GM19239 (cell line): Measurements from ENCODE around the genes PCDHGB3, PCDHGA12 and ARAP3.

DNA sequence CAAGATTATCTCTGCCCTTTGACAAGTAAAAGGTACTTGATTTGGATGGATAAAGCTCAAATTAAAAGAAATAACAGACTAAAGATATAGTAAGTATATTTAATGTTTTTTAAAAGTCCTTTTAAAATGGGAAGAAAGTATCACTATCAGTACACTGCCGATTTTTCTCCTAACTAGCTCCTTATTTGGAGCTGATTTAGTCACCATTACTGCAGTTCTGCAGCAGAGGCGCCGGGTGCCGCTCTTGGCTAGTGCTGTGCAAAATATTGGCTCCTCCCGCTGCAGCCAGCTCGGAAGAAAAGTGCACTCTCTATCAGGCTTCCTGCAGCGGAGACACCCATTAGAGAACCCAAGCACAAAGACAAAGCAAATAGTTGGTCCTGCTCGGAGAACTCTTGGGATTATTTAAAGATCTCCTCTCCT lies at the start of gene PCDHGB3:
TSS of gene PCDHGB3 (plus strand) at position 304 of the 423 bp plus-strand sequence.
- RRBS = no CpG with 5 or more reads among the region's 8 CpGs

GRCh38 chr5:141430377-141431114 lies at the start of gene PCDHGA12:
PCDHGA12 (plus strand) TSS chr5:141430507.
- RRBS = 12% methylated on average over 4 of the region's 33 CpGs

GRCh38 chr5:141477803-141478710 lies 2.3 kb downstream of the PCDHGC3 start:
- RRBS = 43% methylated on average over 2 of the region's 35 CpGs

DNA sequence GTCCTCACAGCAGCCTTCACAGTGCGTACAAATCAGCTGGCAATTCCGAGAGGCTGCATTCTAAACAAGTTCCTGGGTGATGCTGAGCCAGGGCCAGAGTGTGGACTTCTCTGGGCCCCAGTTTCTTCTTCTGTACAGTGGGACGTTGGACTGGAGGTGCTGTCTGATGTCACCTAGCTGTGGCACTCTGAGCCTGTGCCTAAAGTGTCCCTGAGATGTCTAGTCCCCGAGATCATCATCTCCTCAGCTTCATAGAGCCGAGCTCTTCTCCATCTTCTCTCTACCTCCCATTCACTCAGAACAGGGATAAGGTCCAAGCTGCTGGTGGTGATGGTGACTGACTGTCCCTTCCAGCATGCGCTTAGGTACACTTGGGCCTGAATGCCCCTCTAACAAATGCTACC lies 20.7 kb downstream of the PCDHGC5 start:
- RRBS = no CpG with 5 or more reads among the region's 6 CpGs

- RRBS = no CpG with 5 or more reads among the region's 4 CpGs
Measured at GRCh38 chr5:141529495-141529810, 40.6 kb downstream of the PCDHGC5 start.

DNA sequence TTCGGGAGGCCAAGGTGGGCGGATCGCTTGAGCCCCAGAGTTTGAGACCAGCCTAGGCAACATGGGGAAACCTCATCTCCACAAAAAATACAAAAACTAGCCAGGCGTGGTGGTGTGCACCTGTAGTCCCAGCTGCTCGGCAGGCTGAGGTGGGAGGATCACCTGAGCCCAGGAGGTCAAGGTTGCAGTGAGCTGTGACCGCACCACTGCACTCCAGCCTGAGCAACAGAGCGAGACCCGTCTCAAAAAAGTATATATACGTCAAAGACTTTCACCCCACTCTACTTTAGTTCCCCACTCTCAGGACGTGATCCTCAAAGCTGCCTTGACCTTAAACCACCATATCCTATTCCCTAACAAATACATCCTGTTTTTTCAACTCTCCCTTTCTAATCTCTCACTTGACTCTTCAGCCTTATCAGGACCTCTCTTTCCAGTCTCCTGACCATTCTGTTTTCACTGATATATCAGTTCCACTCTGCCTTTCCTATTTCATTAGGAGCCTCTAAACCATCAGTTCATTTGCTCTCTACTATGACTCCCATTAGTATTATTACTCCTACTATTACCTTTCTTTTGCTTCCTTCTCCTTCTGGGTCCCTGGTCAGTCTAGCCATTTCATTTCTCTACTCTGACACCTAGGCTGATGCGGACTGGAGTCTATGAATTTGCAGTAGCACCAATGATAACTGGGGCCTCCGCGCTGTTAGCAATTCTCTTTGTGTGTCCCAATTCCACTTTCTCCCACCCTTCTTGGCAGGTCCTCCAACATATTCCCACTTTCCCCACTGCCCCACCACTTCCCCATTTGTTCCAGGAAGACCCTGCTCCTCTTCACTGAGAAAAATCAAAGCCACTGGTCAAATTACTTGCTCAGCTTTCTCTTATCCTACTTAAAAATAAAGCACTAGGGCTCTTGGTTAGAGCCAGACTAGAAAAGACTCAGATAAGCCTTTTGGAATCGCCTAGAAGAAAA lies 41.2 kb downstream of the PCDHGC5 start:
- RRBS = no CpG with 5 or more reads among the region's 14 CpGs

DNA sequence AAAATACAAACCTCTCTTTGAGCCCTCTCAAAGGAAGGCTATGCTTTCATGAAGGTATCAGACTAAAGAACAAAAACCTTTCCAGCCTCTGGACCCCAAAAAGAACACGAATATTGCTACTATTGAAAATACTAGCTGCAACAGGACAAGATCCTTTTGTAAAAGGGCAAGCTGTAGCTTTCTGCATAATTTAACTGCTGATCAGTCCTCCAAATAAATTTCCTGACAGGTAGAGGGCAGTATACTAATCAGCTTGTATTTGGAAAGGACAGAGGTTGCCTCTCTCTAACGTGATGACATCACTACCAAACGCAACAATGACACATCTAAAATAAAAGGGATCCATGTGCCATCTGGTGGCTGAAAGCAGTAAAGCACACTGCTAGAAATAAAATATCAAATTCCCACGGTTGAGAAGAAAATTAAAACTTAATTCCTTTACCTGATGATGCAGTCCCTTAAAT lies 54.7 kb downstream of the DIAPH1 start:
- RRBS = no CpG with 5 or more reads among the region's 4 CpGs

- RRBS = no CpG with 5 or more reads among the region's 1 CpG
Measured at GRCh38 chr5:141583159-141583452, 35.7 kb downstream of the DIAPH1 start.

- RRBS = 2% methylated on average over 27 of the region's 81 CpGs
Measured at GRCh38 chr5:141637119-141638004, 565 bp downstream of the RELL2 start.

DNA sequence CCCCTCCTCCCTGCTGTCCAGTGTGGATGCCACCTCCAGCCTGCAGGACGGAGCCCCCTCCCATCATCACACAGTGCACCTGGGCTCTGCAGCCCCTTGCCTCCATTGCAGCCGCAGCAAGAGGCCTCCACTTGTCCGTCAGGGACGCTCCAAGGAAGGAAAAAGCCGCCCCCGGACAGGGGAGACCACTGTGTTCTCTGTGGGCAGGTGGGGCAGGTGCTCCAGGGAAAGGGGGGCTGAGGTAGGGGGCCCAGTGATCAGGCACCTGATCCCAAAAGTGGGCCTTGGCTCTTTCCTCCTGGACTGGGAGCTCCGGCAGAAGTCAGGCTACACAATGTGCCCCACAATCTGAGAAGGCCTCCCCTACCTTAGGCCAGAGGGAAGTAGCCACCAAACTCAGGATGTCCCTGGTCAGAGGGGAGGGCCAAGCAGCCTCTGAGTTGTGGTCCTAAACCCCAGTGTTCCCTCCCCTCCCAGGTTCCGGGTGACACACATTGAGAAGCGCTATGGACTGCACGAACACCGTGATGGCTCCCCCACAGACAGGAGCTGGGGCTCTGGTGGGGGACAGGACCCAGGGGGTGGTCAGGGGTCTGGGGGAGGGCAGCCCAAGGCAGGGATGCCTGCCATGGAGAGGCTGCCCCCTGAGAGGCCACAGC lies 2.8 kb downstream of the RELL2 start:
- RRBS = no CpG with 5 or more reads among the region's 11 CpGs

- RRBS = no CpG with 5 or more reads among the region's 7 CpGs
Measured at GRCh38 chr5:141646074-141646492, 5.1 kb downstream of the FCHSD1 start.

DNA sequence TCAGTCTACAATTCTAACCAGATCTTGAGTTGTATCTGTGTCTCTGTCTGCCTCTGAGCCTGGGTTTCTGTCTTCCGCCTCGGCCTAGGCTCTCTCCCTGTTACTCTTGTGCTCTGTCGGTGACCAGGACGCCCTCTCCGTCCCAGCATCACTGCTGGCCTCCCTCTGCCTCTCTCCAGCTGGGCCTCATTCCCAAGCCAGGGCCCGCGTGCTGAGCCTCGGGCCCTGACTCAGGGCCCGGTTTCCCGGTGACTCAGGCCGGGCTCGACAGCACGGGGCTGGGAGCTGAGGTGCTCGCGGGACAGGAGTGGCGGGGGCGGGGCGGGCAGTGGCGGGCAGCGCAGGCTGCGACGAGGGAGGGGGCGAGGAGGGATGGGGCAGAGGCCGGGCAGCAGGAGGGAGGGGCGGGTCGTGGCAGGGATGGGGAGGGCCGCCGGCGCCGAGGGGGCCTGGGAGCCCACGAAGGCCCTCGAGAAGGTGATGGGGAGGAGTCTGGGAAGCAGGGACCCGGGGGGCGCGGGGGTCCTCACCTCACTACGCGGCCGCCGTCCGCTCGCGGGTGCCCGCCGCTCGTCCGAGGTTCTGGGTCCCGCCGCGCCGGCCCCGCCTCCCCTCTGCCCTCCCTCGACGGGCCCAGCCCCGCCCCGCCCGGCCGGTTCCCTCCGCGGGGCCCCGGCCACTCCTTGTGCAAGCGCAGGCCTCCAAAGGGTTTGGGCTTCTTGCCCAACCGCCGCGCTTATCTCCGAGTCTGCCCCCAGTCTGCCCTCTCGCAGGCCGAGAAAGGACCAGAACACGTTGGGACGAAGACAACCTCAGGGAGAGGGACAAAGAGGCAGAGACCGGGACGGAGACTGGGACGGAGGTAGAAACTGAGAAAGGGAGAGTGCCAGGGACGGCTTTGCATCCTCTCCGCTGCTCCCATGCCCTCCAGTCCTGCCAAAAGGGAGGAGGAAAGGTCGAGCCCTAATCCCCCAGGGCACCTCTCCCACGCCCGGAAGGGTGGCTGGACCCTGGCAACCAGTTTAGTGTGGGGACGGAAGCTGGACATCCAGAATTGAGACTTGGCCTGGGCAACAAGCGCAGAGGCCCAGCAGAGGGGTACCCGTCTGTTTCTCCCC lies at the start of gene ARAP3:
TSS of gene ARAP3 (minus strand) at position 588 of the 1,118 bp plus-strand sequence.
- RRBS = 4% methylated on average over 26 of the region's 80 CpGs

GRCh38 chr5:141795161-141795697 lies 83.0 kb downstream of the PCDH1 start:
- RRBS = no CpG with 5 or more reads among the region's 5 CpGs

DNA sequence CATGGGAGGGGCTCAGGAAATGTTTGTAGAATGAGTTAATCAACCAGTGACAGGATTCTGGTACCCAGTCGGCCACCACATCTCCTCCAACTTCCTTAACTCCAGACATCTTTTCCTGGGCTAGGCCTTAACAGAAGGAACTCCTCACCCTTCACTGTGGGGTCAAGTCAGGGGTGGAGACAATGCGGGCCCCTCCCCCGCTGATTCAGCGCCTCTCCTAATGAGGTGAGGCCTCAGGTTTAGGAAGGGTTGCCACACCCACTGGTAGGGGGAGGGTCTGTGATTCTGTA lies 29.3 kb downstream of the PCDH1 start:
- RRBS = no CpG with 5 or more reads among the region's 4 CpGs

- RRBS = 3% methylated on average over 13 of the region's 44 CpGs
Measured at GRCh38 chr5:141876786-141877735, 1.1 kb downstream of the PCDH1 start.

DNA sequence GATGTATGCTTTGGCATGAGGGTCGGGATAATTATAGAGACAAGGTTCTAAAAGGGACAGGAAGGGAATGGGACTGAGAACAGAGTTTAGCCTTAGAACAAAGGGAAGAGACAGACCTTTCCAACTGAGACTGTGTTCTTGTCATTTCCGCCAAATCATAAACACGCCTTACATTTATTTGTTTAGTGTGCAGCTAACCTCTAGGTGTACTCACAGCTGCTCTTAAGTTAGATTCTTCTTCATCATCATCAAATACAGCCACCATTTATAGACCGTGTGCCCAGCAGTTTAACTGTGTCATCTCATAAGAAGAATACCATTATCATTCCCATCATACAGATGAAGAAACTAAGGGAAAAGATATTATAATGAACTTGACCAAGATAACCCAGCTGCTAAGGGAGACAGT lies 5.9 kb upstream of the DELE1 start:
- RRBS = no CpG with 5 or more reads among the region's 4 CpGs

GRCh38 chr5:141945135-141945775 lies 12.7 kb downstream of the PCDH12 start:
- RRBS = 72% methylated on average over 4 of the region's 23 CpGs

DNA sequence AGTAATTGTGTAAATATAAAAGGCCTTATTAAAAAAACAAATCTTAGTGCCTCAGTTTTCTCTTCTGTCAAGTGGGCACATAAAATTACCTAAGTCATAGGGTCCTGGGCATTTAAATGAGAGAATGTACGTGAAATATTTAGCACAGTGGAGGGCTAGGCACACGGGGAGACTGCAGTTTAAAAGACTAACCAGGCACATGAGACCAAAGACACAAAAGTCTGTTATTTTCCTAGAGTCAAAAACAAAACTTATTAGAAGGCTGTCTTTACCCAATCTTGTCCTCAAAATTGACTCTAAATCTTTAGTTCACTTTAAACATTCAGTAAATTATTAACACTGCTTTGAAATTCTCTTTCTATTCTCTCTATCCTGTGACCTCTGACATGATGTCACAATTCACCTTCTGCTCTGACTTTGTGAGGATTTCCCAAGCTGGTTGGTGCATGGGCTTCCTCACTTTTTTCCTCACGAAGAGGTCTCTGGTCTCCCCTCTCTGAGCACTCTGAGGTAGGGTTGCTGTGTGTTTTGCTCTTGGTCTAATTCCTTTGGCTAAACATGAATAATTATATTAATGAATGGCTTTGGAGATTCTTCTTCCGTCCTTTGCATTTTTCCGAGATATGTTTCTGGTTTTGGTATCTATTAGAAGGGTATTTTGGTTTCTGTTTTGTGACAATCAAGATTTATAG lies 2.4 kb upstream of the RNF14 start:
- RRBS = no CpG with 5 or more reads among the region's 5 CpGs

DNA sequence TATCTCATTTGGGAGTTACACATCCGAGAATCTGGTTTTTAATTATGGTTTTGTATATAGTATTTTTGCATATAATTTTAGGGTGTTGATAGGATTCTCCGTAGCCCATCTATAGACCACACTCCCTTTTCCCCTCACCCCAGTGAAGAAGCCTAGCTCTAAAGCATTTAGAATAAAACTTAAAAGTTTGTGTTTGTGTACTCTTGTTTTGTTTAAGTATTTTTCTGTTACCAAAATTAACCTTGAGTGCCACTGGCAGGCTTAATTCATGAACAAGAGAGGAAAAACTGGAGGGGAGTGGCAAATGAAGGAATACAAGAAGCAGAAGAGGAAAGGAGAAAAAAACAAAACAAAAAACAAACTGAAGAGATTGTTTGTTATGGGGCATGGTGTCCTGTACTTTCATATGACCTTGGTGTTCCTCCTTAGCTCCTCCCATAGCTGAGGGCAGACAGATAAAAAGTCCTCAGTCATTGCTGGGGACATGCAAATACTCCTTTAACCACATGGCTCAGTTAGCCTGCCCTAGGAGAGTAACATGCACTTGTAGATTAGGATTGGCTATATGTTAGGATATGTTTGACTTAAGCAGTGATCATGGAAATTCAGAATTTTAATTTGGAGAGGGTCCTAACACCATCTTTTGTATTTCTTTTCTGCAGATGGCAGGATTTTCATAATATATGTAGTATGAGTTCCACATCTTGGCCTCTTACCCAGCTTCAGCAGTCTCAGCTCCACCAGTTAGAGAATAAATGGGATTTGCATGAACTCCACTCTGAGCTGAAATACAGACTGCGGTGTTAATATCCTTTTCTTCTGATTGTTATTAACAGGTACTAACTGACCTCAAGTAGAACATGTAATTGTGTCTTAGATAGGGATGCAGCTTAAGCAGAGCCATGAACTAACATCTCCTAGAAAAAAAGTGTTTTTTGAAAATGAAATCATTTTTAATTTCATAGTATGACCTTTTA lies 1.4 kb downstream of the RNF14 start:
- RRBS = no CpG with 5 or more reads among the region's 3 CpGs

DNA sequence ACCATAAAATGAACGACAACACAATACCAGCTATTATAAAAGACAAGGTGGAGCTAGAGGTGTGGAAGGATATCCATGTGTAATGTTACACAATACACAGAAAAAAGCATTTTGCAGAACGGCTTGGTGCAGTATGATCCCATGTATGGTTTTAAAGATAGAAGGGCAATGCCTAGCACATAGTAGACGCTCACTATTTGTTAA lies 23.2 kb downstream of the SPRY4 start:
- RRBS = no CpG with 5 or more reads among the region's 3 CpGs